ENCODE results near the gene ACTRT2.

DNA sequence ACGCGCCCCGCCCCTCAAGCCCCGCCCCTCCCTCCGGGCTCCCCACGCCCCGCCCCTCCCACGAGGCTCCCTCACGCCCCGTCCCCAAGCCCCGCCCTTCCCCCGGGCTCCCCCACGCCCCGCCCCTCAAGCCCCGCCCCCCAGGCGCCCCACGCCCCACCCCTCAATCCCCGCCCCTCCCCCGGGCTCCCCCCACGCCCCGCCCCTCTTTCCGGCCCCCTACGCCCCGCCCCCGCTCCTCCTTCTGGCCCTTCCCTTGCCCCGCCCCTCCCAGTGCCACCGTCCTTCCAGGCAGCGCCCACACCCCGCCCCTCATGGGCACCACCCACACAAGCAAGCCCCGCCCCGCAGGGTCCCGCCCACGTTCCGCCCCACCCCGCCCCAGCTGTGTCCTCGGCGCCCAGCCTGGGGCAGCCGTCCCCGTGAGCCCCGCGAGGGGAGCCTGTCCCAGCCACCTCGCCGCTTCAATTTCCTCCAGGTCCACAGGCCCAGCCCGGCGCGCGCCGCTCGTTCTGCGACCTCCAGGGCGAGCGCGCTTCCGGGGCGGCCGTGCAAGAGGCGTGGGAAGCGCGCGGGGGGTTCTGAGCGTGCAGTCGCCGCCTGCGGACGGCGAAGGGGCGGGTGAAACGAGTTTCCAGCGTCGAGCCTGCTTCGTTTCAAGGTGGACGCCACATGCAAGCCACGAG lies 10.5 kb upstream of the FAAP20 start:
- PRO-cap, 4 experiments, result peak in 4 of 4 experiments; most common plus-strand start position 388 of the sequence (in 4); most common minus-strand start position 514 of the sequence (in 1)
- RAMPAGE, long total RNA, 2 experiments, result no peak in any of the 2 experiments
- RRBS, result 1% methylated on average over 29 of the region's 73 CpGs

DNA sequence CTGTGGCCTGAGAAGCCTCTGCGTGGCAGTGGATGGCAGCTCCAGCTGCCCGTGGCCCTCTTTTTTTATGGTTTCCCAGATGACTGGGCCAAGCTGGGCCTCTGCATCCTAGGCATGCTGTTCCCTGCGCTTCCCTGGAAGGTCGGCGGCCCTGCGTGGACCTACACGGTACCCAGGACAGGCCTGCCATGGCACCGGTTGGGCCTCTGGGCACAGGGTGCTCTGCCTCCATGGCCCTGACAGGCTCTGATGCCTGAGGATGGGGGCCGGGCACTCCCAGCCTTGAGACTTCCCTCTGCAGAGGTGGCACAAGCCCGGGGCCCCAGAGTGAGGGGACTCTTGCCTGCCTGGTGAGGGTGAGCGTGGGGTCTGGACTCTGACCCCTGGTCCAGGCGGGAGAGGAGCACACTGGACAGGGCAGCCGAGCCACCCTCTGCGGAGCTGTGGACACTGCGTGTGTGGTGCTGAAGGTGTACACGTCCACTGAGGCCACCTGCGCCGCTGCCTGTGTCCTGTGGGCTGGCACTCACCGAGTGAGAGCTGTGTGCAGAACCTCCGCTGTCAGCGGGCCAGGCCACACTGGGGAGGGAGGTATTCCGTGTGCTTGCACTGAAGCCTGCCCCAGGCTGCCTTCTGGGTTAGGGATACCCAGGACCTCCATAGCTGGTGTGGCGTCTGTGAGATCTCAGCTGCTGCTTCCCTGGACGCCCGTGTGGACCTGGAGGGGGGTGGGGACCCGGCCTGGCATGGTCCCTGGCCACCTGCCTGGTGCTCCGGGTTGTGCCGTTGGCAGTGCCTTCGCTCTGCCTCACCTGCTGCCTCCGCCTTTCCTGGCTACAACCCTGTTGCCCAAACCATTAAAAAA lies 10.3 kb downstream of the SKI start:
- PRO-cap, 4 experiments, result no peak in any of the 4 experiments
- RAMPAGE, long total RNA, 2 experiments, result no peak in any of the 2 experiments
- RRBS, result 47% methylated on average over 4 of the region's 30 CpGs

GRCh38 chr1:2283284-2284132 lies 55.4 kb downstream of the SKI start:
- PRO-cap, 4 experiments, result no peak in any of the 4 experiments
- RAMPAGE, long total RNA, 2 experiments, result no peak in any of the 2 experiments
- RRBS, result 44% methylated on average over 1 of the region's 26 CpGs

DNA sequence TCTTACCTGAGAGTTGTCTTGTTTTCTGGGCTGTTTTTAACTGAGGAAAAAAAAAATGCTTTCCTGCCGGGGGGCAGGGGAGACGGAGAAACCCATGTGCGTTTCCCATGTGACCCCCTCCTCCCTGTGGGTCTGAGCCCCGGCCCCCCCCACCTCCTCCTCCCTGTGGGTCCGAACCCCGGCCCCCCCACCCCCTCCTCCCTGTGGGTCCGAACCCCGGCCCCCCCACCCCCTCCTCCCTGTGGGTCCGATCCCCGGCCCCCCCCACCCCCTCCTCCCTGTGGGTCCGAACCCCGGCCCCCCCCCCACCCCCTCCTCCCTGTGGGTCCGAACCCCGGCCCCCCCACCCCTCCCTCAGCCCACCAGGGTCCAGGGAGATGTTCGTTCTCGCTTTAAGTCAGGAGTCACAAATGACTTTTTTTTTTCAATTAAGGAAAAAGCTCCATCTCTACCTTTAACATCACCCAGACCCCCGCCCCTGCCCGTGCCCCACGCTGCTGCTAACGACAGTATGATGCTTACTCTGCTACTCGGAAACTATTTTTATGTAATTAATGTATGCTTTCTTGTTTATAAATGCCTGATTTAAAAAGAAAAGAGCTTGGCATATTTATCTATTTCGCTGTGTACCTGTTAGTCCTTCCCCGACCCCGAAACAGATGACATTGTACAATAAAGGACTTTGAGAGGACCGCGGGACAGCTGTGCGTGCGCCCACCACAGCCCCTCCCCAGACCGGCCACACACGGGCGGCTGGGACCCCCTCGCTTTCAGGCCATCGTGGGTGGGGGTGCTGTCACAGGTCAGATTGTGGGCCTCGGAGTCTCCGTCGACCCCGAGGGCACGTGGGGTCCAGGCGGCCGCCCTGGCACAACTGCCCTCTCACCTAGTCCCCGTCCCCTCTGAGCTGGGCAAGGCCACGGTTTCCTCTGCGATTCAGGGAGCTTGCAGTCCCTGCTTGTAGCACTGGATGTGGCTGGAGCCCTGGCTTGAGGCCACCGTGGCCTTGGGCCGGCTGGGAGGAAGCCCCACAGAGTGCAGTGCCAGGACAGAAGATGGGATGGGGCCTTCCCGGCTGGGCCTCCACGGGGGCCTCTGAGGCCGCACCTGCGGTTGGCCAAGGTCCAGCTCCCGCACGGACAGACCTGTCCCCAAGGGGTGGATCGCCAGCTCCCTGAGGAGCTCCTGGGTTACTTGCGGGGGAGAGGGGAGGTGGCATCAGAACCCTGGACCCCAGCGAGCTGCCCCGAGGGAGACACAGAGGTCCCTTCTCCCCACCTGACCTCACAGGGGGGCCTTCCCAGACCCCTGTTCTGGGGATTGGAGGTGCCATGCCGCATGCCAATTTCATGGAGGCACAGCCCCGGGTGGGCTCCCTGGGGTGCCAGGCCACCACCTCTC lies 81.3 kb downstream of the MORN1 start:
- PRO-cap, 4 experiments, result no peak in any of the 4 experiments
- RAMPAGE, long total RNA, 2 experiments, result no peak in any of the 2 experiments
- RRBS, result 24% methylated on average over 8 of the region's 57 CpGs

DNA sequence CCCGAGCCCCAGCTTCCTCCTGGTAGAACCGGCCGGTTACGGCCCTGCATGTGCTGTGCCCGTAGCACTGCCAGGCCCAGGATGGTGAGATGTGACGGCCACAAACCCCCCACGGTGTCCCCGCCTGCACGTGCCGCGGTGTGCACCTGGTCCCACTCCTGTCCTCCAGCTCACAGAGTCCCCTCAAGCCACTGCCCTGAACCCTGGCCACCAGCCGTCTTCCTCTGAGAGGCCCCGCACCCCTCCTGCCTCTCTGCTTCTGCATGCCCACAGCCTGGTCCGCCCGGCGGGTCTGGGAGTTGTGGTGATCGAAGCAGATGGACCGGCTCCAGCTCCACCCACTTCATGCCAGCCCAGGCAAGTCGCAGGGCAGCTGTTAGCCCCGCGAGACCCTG lies 55.4 kb downstream of the MORN1 start:
- PRO-cap, 4 experiments, result no peak in any of the 4 experiments
- RAMPAGE, long total RNA, 2 experiments, result no peak in any of the 2 experiments
- RRBS, result no CpG with 5 or more reads among the region's 21 CpGs

GRCh38 chr1:2477925-2478652 lies 2.0 kb downstream of the PLCH2 start:
- PRO-cap, 4 experiments, result no peak in any of the 4 experiments
- RAMPAGE, long total RNA, 2 experiments, result no peak in any of the 2 experiments
- RRBS, result 47% methylated on average over 9 of the region's 36 CpGs

DNA sequence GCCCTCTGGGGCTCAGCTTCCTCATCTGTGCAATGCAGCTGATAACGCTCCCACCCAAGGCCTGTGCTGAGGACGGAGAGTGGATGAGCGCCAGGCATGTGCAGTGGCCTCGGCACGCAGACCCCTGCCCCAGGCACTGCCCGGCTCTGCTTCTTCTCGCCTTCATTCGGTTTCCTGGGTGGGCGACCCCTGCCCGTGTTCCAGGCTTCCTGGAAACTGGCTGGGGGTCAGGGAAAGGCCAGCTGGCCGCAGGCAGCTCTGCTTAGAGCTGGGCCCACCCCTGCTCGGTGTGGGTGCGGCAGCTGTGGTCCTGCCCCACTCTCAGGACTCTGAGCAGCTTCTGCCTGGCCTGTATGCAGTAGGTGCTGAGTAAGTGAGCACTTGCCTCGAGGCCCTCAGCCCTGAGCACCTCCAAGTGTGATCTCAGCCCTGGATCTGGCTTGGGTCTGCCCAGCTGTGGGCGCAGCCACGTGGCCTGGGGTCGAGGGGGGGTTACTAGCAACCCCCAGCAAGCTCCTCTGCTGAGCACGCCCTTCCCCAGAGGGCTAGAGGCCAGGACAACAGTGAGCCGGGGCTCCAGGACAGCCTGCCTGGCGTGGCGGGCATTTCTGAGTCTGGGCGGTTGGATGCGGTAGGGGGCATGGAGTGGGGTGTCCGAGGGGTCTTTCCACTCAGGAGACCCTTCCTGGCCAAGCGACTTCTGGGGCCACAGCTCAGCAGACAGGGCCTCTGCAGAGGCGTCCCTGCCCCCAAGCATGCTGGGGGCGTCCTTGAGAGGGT lies 11.8 kb upstream of the TNFRSF14 start:
- PRO-cap, 4 experiments, result peak in 1 of 4 experiments; most common plus-strand start position 540 of the sequence (in 1)
- RAMPAGE, long total RNA, 2 experiments, result no peak in any of the 2 experiments
- RRBS, result no CpG with 5 or more reads among the region's 27 CpGs

DNA sequence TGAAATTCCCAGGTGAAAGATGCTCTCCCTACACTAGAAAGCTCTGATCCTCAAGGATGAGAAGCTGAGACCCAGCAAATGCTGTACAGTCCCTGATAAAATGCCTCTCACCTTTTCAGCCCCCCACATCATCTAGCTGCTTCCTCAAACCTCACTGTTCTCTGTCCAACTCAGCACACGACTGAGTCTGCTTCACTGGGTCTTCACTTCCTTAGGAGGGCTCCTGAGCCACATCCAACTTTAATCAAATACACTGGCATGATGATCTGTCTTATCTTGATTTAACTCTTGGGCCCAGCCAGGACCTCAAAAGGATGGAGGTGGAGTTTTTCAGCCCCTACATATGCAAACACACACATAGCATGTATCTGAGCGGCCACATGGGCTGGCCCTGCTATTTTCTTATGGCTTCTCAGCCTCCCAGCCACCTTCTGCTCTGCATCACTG lies 2.0 kb upstream of the PRXL2B start:
- PRO-cap, 4 experiments, result no peak in any of the 4 experiments
- RAMPAGE, long total RNA, 2 experiments, result no peak in any of the 2 experiments
- RRBS, result no CpG with 5 or more reads among the region's 2 CpGs

DNA sequence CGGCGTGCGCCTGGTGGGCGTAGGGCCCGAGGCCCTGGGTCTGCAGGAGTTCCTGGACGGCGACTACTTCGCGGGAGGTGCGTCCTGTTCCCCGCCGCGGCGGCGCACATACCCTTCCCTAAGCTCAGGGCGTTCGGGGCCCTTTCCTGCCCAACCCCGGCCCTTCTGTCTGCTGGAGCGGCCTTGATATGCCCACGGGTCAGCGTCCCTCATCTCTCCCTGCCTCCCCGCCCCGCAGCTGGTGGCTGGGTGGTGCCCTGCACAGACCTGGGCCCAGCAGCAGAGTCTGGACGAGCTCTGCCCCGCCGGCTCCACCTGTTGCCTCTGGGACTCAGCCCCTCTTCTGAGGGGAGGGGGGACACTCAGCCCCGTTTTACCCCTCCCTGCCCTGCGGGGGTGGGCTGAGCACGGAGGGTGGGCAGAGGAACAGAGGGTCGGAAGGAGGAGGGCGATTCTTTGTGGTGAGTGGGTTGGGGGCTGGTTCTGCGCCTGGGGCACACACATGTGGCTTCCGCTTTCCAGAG lies 704 bp downstream of the PRXL2B start:
- PRO-cap, 4 experiments, result no peak in any of the 4 experiments
- RAMPAGE, long total RNA, 2 experiments, result no peak in any of the 2 experiments
- RRBS, result no CpG with 5 or more reads among the region's 33 CpGs

DNA sequence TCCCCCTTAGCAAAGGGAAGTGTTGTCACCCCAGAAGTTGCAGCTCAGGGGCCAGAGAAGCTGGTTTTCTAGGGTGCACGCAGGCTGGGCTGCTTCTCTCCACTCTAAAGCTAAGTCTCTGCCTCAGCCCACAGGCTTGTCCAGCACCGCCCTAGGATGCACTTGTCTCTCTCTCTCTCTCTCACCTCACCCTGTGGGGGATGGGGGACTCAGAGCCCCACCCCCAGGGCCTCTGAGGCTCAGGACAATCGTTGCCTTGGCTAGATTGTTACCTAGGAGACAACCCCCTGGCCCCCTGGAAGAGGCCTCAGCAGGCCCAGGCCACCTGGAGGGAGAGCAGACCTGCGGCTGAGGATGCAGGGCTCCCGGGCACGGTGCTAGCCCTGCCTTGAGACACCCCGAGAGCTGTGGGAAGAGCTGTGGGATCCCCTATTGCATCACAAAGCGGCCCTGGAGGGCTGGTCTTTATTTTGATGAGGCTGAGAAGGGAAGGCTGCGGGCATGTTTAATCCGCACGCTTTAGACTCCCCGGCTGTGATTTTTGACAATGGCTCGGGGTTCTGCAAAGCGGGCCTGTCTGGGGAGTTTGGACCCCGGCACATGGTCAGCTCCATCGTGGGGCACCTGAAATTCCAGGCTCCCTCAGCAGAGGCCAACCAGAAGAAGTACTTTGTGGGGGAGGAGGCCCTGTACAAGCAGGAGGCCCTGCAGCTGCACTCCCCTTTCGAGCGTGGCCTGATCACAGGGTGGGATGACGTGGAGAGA lies at the start of gene ACTRT2:
Gene ACTRT2 (plus strand): TSS at position 282 of the 765 bp plus-strand sequence.
- PRO-cap, 4 experiments, result no peak in any of the 4 experiments
- RAMPAGE, long total RNA, 2 experiments, result no peak in any of the 2 experiments
- RRBS, result 56% methylated on average over 4 of the region's 19 CpGs

- PRO-cap, 4 experiments, result no peak in any of the 4 experiments
- RAMPAGE, long total RNA, 2 experiments, result no peak in any of the 2 experiments
- RRBS, result 59% methylated on average over 4 of the region's 25 CpGs
Observed at GRCh38 chr1:3075885-3076560, 7.0 kb downstream of the PRDM16 start.

- PRO-cap, 4 experiments, result no peak in any of the 4 experiments
- RAMPAGE, long total RNA, 2 experiments, result no peak in any of the 2 experiments
- RRBS, result no CpG with 5 or more reads among the region's 24 CpGs
Observed at GRCh38 chr1:3078241-3079006, 9.4 kb downstream of the PRDM16 start.

DNA sequence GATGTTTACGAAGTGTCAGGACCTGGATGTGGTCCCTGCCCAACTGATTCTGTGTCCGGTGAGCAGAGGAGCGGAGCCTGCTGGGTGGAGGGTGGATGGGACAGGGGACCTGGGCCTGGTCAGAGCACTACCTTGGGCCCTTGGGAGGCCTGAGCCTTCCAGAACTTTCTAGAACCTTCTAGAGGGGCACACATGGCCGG lies 63.2 kb downstream of the PRDM16 start:
- PRO-cap, 4 experiments, result no peak in any of the 4 experiments
- RAMPAGE, long total RNA, 2 experiments, result no peak in any of the 2 experiments
- RRBS, result no CpG with 5 or more reads among the region's 4 CpGs

GRCh38 chr1:3221713-3222861 lies 153.1 kb downstream of the PRDM16 start:
- PRO-cap, 4 experiments, result no peak in any of the 4 experiments
- RAMPAGE, long total RNA, 2 experiments, result no peak in any of the 2 experiments
- RRBS, result no CpG with 5 or more reads among the region's 25 CpGs

DNA sequence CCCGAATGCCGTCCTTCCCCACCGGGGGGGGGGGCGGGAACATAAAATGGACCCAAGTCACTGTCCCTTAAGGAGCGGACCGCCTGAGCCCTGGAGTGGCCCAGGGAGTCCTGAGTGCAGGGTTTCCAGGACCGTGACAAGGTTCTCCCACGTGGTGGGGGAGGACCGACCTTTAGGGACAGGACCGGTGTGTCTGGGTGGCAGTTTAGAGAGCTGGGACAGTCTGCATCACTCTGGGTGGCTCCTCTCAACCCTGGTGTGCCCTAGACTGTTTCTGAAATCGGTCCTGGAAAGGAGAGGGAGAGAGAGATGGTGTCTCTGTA lies 140.5 kb upstream of the ARHGEF16 start:
- PRO-cap, 4 experiments, result no peak in any of the 4 experiments
- RAMPAGE, long total RNA, 2 experiments, result no peak in any of the 2 experiments
- RRBS, result no CpG with 5 or more reads among the region's 11 CpGs

DNA sequence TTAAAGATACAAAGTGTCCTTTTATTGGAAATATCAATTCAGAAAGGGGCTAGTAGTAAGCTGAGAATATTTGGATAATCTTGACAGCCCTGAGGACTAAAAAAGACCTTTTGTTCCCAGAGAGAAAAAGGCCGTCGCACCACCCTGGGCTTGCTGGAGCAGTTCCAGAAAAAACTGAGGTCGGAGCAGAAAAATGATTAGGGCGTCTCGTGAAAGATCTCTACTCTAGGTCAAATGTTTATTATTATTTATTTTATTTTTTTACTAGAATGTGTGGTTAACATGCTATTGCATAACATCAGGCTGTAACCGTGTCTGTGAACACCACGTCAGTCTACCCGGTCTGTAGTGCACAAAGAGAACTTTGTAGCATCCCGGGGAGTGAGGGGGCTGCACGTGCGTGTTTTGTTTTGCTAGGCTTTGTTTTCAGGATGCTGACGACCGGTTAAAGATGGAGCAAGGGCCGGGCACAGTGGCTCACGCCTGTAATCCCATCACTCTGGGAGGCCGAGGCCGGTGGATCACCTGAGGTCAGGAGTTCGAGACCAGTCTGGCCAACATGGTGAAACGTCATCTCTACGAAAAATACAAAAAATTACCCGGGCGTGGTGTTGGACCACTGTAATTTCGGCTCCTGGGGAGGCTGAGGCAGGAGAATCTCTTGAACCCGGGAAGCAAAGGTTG lies 87.8 kb upstream of the ARHGEF16 start:
- PRO-cap, 4 experiments, result no peak in any of the 4 experiments
- RAMPAGE, long total RNA, 2 experiments, result no peak in any of the 2 experiments
- RRBS, result 80% methylated on average over 9 of the region's 24 CpGs

GRCh38 chr1:3453743-3454171 lies 708 bp upstream of the ARHGEF16 start:
- PRO-cap, 4 experiments, result no peak in any of the 4 experiments
- RAMPAGE, long total RNA, 2 experiments, result no peak in any of the 2 experiments
- RRBS, result no CpG with 5 or more reads among the region's 11 CpGs

GRCh38 chr1:3488824-3489893 lies 34.7 kb downstream of the ARHGEF16 start:
- PRO-cap, 4 experiments, result no peak in any of the 4 experiments
- RAMPAGE, long total RNA, 2 experiments, result start-site peak on the minus strand in 1 of 2 experiments, at chr1:3488908-3489065 at its widest, 9 reads per replicate
- RRBS, result 85% methylated on average over 2 of the region's 20 CpGs

DNA sequence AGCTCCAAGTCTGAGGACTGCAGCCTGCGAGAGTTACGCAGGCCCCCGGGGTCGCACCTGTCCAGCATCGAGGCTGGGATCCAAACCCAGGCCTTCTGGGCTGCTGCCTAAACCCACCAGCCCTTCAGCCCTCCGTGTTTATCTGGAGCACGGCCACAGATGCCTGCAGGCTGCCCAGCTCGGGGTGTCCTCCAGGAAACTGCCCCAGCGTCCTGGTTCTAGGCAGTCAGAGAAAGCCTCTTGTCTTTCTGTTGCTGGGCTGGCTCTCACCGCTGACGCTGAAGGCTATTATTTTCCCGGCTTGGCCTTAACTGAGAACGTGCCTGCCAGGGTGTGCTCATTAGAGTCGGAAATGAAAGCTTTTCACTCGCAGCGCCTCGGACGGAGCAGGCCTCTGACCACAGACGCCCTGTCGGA lies 71.4 kb downstream of the MEGF6 start:
- PRO-cap, 4 experiments, result peak in 1 of 4 experiments; most common plus-strand start position 340 of the sequence (in 1)
- RAMPAGE, long total RNA, 2 experiments, result no peak in any of the 2 experiments
- RRBS, result 65% methylated on average over 5 of the region's 20 CpGs

DNA sequence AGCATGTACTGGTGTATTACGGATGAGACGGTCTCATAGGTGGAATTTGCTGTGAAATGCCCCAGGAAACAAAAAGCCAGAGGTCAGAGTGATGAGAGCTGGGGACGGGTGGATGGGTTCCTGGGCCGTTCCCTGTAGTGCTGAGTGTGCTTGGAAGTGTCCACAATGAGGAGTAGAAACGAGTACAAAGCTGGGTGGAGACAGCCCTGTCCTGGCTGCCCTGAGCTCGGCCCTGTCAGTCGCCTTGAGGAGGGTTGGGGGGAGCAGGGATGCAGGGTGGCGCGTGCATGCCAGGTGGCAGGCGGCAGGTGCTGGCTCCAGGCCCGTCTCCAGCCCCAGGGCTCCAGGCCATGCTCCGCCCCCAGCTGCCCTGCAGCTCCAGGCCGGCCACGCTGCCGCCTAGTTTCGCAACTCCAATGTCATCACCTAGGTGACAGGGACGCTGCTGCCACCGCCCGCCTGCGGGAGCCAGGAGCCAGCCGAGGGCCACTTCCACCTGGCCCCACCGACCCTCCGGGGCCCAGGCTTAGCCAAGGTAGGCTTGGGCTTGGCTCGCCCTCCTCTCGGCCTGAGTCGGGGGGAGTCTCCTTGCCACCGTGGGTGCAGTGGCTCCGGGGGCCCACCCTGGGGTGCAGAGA lies 16.4 kb downstream of the TP73 start:
- PRO-cap, 4 experiments, result no peak in any of the 4 experiments
- RAMPAGE, long total RNA, 2 experiments, result no peak in any of the 2 experiments
- RRBS, result 40% methylated on average over 3 of the region's 28 CpGs

All from uterus (tissue), 7 donors.